T-cell (primary cell): ENCODE results near the gene CHST9.

GRCh38 chr18:23475164-23475454, 22.0 kb downstream of the RIOK3 start:
- PRO-cap, 7 experiments = peak in 1 of 7 experiments; most common plus-strand start chr18:23475224 (in 1)

DNA sequence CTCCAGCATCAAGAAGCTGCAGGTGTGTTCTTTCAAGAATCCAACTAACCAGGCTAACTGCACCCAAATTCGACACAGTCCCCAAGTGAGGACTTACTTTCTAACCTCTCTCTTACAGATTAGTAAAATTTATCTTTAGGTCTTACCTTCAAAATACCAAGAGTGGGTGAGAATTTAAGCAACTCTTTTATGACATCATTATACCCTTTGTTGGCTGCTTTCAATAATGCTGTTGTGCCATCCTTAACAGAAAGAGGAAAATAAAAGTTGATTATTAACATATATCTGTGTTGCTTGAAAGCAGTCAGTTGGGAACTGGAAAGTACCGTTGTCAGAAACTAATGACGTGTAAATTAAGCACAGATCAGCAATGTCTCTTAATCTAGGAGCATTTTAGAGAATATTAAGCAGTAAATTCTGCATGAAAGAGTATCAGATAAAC, 31.3 kb upstream of the NPC1 start:
- PRO-cap, 7 experiments = no peak in any of the 7 experiments

GRCh38 chr18:23900857-23901368, 113.6 kb upstream of the TTC39C start:
- PRO-cap, 7 experiments = no peak in any of the 7 experiments

DNA sequence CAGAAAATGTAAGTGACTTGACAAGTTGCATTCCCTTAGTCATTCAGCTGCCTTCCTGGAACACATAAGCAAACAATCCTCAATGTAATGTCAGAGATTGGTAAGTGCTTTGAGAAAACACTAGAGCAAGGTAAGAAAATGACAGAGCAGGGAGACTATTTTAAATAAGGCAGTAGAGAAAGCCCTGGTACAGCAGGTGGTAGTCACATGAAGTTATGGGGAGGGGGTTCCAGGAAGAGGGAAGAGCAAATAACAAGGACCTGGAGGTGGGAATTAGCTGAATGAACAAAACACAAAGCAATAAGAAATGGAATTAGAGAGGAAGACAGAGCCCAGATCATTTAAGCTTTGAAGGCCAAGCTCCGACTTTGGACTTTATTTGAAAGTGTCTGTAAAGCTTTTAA, 70.1 kb upstream of the TTC39C start:
- PRO-cap, 7 experiments = no peak in any of the 7 experiments

- PRO-cap, 7 experiments = peak in 3 of 7 experiments; most common plus-strand start chr18:23964722 (in 1)
These were observed 50.1 kb upstream of the TTC39C start for GRCh38 chr18:23964519-23964822.

DNA sequence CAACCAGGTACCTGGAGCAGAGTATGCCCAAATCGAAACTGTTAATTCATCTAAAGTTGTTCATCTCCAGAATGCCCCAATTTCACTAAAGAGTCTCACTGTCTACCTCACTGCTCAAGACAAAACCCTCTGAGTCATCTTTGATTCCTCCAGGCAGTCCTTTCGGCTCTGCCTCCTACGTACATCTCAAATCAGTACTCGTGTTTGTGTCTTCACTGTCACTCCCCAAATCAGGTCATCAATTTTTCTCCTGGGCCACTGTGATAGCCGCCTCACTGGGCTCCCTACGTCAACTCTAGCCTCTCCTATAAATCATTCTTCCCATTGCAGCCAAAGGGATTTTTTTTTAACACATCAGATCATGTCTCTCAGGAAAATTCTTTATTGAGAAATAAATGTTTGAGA, 42.1 kb upstream of the TTC39C start:
- PRO-cap, 7 experiments = peak in 2 of 7 experiments; most common plus-strand start position 156 of the sequence (in 2); most common minus-strand start position 87 of the sequence (in 2)

DNA sequence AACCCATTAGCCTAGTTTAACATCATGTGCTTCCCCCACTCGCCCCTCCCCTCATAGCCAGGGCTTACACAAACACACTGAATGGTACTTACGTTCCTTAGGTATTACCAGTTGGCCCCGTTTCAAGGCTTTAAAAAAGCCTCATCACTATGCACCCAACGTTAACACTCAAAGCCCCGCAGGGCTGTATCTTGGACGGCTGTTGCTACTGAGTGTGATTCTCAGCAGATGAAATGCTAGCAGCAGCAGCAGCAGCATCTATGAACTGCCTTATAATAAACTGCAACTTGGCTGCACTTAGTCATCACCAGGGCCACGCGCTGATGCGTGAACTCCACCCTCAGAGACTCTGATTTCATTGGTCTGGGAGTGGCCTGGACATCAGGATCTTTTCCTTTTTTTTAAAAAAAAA, 20.0 kb upstream of the TTC39C start:
- PRO-cap, 7 experiments = peak in 4 of 7 experiments; most common plus-strand start position 215 of the sequence (in 2); most common minus-strand start position 230 of the sequence (in 3)

DNA sequence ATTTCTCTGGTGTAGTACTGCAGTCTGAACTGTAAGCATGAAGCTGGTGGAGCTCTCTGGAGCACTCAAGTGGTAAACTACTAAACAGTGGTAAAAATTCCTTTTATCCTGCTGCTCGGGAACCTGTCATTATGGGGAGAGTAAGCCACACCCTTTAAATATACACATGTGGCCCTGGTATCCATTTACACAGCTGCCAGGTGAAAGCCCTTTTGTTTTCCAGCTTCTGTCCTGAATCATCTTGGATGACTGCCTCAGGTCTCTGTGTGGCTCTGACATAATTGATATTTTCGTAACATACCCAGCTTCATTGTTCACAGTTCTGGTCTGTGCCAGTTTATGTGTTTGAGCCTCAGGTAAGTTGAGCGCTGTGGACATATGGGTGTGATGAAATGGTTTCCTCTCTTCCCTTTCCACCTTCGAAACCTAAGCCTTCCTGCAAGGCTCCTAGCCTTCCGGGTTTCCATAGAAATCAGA, 15.8 kb upstream of the TTC39C start:
- PRO-cap, 7 experiments = no peak in any of the 7 experiments

GRCh38 chr18:24009627-24010630, 4.6 kb upstream of the TTC39C start:
- PRO-cap, 7 experiments = no peak in any of the 7 experiments

GRCh38 chr18:24271420-24272463, 125.9 kb downstream of the OSBPL1A start:
- PRO-cap, 7 experiments = no peak in any of the 7 experiments

GRCh38 chr18:24632429-24632700, 171.9 kb downstream of the HRH4 start:
- PRO-cap, 7 experiments = no peak in any of the 7 experiments

- PRO-cap, 7 experiments = no peak in any of the 7 experiments
These were observed 69.7 kb downstream of the ZNF521 start for GRCh38 chr18:25282117-25282814.

DNA sequence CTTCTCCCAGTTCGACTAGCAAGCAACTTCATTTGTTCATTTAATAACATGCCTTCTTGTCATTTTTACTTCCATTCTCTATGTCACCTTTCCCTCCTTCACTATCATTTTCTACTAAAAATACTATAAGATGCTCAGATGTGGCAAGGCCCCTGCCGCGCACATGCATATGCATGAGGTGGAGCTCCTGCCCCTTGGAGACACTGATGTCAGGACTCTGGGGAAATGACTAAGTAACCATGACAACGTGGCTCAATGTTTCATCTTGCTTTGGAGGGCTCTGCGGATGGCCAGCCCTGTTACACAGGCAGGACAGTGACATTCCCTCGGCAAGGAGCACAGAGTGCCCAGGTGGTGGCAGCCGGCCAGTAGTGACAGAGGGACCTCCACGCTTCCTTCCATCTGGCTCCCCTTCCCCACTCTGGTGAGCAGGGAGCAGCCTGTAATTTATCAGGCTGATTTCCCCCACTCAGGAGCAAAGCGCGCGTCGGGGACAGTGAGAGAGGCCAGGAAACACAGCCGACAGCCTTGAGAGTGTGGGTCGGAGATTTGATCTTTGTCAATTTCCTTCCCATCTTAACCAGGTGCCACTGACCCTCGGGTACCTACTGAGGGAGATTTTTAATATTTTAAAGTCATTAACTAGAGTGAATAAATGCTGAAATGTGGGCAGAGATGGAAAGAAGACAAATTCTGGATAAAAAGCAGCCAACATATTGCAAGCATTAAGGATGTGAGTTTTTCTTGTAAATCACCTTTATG, 364.0 kb downstream of the SS18 start:
- PRO-cap, 7 experiments = peak in 1 of 7 experiments; most common plus-strand start position 315 of the sequence (in 1)

GRCh38 chr18:26978571-26979003, 113.1 kb upstream of the AQP4 start:
- PRO-cap, 7 experiments = no peak in any of the 7 experiments

DNA sequence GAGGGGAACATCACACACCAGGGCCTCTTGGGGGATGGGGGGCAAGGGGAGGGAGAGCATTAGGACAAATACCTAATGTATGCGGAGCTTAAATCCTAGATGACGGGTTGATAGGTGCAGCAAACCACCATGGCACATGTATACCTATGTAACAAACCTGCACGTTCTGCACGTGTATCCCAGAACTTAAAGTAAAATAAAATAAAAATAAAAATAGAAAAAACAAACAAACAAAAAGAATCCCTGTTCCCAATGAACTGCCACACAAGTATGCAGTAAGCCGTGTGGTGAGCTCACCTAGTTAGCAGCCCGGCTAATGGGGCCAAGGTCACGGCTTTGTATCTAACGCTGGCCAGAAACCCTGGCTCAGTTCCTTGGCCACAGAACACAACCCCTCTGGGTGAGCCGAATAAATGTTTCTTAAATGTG, 41.3 kb downstream of the CHST9 start:
- PRO-cap, 7 experiments = no peak in any of the 7 experiments

- PRO-cap, 7 experiments = no peak in any of the 7 experiments
These were observed at the start of gene CHST9 for GRCh38 chr18:27185073-27185916. Gene CHST9 (minus strand): TSS chr18:27185308.

GRCh38 chr18:27841929-27842243, 335.0 kb downstream of the CDH2 start:
- PRO-cap, 7 experiments = no peak in any of the 7 experiments

- PRO-cap, 7 experiments = no peak in any of the 7 experiments
These were observed 186.9 kb downstream of the CDH2 start for GRCh38 chr18:27989991-27990429.

GRCh38 chr18:27993332-27993680, 183.6 kb downstream of the CDH2 start:
- PRO-cap, 7 experiments = no peak in any of the 7 experiments

- PRO-cap, 7 experiments = no peak in any of the 7 experiments
These were observed 2.7 kb downstream of the CDH2 start for GRCh38 chr18:28174185-28174633.